Mesangial cell (primary cell): ENCODE data around the genes TMEM17 and OTX1.

- RAMPAGE, long total RNA: no peak
These were observed 77.9 kb downstream of the FAM161A start for GRCh38 chr2:61775840-61776405.

GRCh38 chr2:61793482-61793709 is 60.5 kb downstream of the FAM161A start:
- RAMPAGE, long total RNA: no peak

DNA sequence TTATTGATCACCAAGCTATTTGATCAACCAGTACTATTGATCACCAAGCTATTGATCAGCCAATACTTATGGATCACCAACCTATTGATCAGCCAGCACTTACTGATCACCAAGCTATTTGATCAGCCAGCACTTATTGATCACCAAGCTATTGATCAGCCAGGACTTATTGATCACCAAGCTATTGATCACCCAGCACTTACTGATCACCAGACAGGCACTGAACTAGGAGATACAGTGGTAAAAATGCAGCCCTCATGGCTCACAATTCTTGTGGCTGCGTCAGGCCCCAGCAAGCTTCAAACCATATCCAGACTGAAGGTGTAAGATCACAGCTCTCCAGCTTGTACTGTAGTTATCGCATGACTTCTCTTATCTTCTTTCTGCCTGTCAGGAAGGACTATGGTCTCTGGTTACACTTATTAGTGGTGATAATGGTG is 18.4 kb upstream of the B3GNT2 start:
- RAMPAGE, long total RNA: no peak

- RAMPAGE, long total RNA: no peak
These were observed 8.7 kb upstream of the B3GNT2 start for GRCh38 chr2:62187156-62187587.

DNA sequence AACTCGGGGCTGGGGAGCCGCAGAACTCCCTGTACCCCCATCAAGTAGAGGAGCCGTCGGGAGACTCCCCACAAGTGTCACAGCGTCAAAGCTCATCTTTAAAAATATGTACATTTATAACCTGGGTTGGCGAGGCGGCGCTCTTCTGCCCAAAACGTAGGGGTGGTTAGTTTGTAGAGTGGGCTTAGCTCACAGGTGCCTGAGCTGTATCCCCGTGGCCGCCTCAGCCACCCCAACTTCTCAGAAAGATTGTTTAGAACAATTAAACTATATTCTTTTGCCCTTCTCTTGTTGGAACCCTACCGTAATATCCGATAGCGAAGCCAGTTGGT is 1.4 kb downstream of the B3GNT2 start:
- RAMPAGE, long total RNA: no peak

- RAMPAGE, long total RNA: no peak
These were observed 96.3 kb downstream of the B3GNT2 start for GRCh38 chr2:62292174-62292701.

DNA sequence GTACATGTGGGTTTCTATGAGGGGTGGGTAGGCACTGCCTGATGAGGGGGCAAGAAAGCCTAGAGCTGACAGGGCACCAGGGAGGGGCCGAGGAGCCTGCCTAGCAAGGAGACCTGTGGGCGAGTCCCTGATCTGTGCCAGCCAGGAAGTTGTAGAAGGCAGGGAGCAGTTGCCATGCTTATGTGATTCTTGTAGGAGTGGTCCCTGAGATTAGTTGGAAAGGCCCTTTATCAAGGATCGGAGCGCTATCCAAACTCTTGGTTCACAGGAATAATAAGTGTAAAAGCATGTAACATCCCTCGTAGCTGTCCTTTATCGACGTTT is 111.8 kb downstream of the B3GNT2 start:
- RAMPAGE, long total RNA: no peak

- RAMPAGE, long total RNA: no peak
These were observed 113.9 kb downstream of the B3GNT2 start for GRCh38 chr2:62309786-62310270.

DNA sequence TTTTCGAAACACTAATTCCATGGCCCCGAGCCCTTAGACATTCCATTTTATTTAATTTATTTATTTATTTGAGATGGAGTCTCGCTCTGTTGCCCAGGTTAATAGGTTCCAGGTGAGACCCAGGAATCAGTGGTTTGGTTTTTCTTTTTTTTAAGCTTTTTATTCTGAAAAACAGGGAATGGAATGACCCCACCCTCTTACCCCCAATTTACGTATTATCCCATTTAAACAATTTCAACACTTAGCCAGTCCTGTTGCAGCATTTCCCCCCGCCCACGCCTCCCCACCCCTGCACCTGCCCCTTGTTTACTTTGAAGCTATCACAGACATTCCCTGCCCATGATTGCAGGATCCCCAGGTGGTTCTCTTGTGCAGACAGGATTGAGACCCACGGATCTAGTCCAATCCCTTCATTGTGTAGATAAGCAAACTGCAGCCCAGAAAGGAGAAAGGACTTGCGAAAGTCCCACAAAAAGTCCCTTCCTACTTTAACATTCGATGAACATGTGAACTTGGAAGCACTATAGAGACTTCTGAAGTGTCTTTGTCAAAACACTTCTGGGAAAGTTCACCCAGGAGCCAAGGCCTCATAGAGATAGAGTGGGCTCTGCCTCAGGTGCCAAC is 39.0 kb downstream of the TMEM17 start:
- RAMPAGE, long total RNA: no peak

GRCh38 chr2:62491882-62492372 is 14.1 kb downstream of the TMEM17 start:
- RAMPAGE, long total RNA: no peak

- RAMPAGE, long total RNA: no peak
These were observed at the start of gene TMEM17 for GRCh38 chr2:62505347-62506448. Gene TMEM17 (minus strand): TSS chr2:62506195.

DNA sequence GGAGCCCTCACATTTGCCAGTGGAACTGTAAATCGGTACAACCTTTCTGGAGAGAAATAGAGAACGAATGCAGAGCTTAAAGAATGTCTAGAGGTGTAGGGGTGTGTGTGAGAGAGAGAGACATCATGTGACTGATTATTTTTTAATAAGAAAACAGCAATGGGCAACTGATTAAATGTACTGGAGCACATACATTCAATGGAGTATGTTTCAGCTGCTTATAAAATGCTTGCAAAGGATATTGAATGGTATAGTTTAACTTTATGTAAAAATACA is 392 bp upstream of the TMEM17 start:
- RAMPAGE, long total RNA: no peak

DNA sequence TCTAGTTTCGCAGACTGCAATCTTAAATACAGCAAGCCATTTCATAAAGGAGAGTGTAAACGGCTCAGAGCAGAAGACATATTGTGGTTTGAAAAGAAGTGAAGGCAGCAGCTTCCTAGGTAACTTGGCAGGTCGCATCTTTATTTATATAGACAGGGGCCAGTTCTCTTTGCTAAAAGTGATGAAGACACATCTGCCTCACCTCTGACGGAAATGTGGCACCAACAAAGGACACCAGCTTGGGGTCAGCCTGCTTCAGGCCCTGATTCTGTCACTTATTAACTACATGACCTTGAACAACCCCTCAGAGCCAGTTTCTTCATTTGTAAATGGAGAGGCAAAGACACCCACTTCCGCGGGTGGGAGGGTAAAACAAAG is 63.9 kb upstream of the TMEM17 start:
- RAMPAGE, long total RNA: no peak

GRCh38 chr2:62653840-62654078 is 51.8 kb upstream of the EHBP1 start:
- RAMPAGE, long total RNA: no peak

GRCh38 chr2:62704728-62704969 is 864 bp upstream of the EHBP1 start:
- RAMPAGE, long total RNA: no peak

DNA sequence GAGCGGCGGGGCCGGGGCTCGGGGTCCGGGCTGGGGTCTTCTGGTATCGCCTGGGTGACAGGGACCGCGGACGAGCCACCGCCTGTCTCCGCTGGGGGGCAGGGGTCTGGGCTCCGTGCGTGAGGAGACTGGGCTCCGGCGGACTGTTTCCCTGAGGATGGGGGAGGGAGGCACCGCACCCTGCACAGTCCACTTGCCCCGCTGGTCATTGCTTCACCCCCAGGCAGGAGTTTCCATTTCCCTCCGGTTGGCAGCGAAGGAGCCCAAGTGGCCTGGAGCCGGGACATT is 509 bp downstream of the EHBP1 start:
- RAMPAGE, long total RNA: no peak

GRCh38 chr2:62904716-62905513 is 145.7 kb upstream of the OTX1 start:
- RAMPAGE, long total RNA: no peak

DNA sequence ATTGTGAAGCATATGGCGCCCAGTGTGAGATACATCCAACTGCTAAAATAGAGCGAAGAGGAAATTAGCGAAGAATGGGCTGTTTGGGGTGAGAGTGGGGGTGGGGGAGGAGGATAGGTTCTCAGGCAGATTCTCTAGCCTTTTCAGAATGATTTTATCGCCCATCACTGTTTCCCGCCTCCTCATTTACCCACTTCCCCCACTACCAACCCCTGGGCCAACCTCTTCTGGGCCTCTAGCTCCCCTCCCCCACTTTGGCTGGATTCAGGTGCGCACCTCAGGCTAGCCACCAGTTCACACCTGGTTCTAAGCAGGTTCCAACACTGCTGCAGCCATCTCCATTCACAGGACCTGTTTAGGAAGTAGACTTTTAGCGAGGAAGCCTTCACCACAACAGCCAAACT is 6.1 kb upstream of the OTX1 start:
- RAMPAGE, long total RNA: no peak

DNA sequence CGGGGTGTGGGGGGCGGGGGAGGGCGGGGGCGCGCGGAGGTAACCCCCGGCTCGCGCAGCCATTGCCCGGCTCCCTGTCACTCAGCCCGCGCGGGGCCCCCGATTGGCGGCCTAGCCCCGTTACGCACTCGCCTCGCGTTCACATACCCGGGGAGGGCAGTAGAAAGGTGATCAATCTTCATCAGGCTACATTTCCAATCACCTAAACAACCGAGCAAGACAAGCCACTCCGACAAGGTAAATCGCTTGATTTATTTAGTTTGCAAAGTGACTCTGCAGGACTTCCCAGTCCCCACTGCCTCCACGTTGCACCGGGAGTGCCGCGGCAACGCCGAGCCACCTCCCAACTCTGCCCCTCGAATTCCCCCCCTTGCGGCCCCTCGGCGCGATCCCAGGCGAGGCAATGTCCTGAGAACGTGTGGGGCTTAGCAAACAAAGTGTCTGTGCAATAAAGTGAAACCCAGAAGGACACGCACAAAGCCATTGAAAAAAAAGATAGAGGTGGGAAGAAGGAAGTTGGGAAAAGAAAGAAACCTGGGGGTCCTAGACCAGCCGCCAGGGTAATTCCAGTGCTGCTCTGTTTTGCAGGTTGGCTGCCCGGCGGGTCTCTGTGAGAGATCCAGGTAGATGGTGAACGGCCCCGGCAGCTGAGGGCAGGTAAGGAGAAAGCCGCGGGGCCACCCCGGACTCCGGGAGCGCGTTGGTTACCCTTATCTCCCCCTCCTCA is at the start of gene OTX1:
Gene OTX1 (plus strand): TSS at position 170 of the 727 bp plus-strand sequence.
- RAMPAGE, long total RNA: no peak

DNA sequence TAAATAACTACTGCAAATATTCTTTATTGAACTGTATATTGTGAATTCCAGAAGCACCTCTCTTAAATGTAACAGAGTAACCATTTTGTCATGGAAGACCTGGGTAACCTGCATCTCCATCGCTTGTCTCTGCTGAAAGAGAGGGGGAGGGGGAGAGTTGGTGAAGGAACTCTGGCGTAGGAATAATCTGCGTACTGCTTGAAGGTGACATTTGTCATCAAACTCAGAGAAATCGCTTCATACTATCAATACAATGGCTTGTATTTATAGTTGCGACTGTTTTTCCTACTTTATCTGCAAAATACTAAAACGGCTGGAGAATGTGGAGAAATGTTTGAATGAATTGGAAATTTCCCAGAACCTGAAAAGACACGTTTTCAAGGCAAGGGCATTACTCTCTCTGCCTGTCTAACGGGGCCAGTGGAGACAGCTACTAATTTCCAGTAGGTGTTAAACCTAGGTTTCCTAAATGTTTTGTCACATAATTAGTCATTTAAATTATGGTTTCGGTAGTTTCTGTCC is 940 bp downstream of the MDH1 start:
- RAMPAGE, long total RNA: no peak